ENCODE results near the genes CYP4X1 and FOXE3.

GRCh38 chr1:46799779-46800287, 987 bp downstream of the CYP4B1 start:
- PRO-cap = no peak
- RAMPAGE, long total RNA, 4 experiments = no peak in any of the 4 experiments

DNA sequence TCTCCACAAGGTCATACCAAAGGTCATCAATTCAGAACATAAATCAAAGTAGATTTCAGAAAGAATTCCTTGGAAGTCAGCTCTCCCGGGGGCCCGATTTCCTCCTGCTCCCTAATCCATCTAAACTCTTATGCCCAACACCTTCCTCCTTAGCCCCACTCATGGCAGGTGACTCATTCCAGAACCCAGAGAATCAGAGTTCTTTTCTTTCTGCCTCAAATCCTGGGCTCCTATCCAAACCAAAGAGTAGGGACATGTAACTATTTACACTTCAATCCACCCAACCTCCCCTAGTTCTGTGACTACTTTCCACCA, 7.2 kb upstream of the CYP4A11 start:
- PRO-cap = no peak
- RAMPAGE, long total RNA, 4 experiments = no peak in any of the 4 experiments

DNA sequence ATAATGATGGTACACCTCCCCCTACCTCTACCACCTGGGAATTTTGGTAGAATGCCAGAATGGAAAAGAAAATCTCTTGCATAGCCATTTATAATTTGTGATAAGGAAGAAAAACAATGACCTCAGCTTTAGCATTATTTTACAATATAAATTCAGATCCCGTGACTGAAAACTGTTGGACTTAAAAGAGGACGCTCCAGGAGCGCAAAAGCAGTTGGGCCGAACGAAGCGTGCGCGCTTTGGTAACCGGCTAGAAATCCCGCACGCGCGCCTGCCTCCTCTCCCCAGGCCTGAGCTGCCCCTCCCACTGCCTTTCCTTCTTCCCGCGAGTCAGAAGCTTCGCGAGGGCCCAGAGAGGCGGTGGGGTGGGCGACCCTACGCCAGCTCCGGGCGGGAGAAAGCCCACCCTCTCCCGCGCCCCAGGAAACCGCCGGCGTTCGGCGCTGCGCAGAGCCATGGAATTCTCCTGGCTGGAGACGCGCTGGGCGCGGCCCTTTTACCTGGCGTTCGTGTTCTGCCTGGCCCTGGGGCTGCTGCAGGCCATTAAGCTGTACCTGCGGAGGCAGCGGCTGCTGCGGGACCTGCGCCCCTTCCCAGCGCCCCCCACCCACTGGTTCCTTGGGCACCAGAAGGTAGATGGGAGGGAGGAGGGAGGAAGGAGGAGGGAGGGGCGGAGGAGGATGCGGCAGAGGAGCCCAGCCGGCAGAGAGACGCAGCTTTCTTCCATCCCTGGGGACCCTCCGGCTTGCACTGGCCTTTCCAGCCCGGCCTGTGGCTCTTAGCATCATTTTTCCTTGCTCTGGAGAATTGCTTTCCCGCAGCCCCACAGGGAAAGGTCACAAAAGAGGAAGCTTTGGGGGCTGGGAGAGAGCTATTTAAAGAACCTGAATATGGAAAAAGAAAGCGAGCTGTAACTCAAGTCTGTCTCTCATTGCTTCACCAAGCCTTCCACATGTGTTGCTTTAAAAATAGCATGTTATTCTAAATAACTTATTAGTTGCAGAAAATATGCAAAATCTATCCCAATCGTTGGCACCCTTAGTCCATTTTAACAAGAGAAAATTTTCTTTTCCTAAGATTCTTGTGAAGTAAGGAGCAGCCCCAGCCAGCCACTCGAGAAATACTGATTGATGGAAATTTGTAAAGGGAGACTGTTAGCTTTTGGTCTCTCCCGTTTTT, at the start of gene CYP4X1:
Gene CYP4X1, plus strand, starts transcription at position 307 of the 1,179 bp plus-strand sequence.
- PRO-cap = unidirectional peak, plus-strand start at position 352 of the sequence
- RAMPAGE, long total RNA, 4 experiments = start-site peak on the plus strand in 1 of 4 experiments, centred at position 340 of the sequence, 13 reads per replicate

DNA sequence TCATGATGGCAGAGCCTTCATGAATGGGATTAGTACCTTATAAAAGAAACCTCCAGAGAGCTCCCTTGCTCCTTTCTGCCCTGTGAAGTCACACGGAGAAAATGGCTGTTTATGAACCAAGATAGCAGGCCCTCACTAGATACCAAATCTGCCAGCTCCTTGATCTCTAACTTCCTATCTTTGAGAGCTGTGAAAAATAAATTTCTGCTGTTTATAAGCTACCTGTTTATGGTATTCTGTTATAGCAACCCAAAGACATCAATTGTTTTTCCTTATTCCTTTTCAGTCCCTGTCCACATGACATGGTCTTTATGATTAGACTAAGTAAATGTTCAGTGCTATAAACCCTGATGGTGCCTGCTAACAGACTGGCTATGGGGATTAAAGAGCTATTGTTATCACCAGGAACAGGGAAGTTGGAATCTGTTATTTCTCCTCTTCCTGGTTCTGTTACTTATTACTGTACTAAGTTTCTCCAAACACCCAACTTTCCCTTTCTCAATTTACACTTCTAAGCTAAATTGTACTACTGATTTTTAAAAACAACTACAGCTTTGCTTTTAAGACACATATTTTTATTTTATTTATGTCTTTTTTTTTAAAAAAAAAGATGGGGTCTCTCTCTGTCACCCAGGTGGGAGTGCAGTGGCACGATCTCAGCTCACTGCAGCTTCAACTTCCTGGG, 9.8 kb upstream of the STIL start:
- PRO-cap = no peak
- RAMPAGE, long total RNA, 4 experiments = no peak in any of the 4 experiments

- PRO-cap = no peak
- RAMPAGE, long total RNA, 4 experiments = no peak in any of the 4 experiments
Measured at GRCh38 chr1:47416004-47416646, at the start of gene FOXE3. Gene FOXE3, plus strand, starts transcription at chr1:47416285.

- PRO-cap = no peak
- RAMPAGE, long total RNA, 4 experiments = no peak in any of the 4 experiments
Measured at GRCh38 chr1:47764824-47765802, 232.1 kb downstream of the TRABD2B start.

GRCh38 chr1:47954698-47955389, 42.3 kb downstream of the TRABD2B start:
- PRO-cap = no peak
- RAMPAGE, long total RNA, 4 experiments = no peak in any of the 4 experiments

DNA sequence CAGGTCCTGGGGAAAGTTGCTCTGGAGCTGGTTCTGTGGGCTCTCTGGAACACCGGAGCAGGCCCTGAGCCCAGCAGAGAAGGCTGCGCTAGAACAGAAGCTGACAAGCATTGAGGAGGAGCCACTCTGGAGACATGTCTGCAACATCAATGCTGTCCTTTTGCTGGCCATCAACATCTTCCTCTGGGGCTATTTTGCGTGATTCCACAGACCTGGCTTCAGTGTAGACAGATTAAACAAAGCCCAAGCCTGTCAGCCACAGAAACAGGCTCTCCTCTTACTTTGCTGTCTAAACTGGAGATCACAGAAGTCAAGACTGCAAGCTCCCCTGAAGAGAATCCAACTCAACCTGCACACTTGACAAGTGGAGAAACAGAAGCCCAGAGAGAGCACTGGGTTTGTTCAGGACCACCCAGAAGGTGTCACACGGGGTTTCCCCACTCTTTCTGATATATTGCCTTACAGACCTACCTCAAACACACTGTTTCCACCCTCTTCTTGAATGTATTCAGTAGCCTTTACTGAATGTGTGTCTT, 24.9 kb downstream of the SLC5A9 start:
- PRO-cap = no peak
- RAMPAGE, long total RNA, 4 experiments = no peak in any of the 4 experiments

GRCh38 chr1:48472323-48472654, 285 bp upstream of the SPATA6 start:
- PRO-cap = bidirectional peak, plus-strand start at chr1:48472389, minus-strand start at chr1:48472173
- RAMPAGE, long total RNA, 4 experiments = no peak in any of the 4 experiments

GRCh38 chr1:48679712-48680401, 96.8 kb downstream of the BEND5 start:
- PRO-cap = no peak
- RAMPAGE, long total RNA, 4 experiments = no peak in any of the 4 experiments

DNA sequence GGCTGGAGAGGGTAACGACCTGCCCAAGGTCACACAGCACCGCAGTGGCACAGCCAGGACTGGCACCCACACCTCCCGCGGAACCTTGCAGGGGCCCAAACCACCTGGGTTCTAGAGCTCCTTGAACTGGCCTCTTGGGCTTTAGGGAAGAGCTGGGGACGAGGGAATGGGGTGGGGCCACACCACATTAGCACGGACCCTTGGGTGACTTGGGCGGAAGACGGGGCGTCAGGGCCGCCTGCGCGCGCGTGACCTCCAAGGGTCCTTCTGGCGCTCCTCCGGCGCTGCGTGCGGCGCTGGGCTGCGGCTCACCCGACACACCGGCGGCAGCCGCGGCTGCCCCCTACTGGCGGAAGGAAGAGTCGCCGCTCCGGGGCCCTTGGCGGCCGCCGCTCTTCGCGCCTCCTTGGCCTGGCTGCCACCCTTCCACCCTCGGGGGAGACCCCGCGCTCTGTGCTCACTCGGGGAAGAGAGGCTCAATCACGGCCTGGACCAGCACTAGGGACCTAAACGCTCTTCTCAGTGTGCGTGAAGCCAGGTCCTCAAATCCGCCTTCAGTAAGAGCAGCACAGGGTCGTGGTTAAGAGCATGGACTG, 89.7 kb downstream of the DMRTA2 start:
- PRO-cap = no peak
- RAMPAGE, long total RNA, 4 experiments = no peak in any of the 4 experiments

- PRO-cap = no peak
- RAMPAGE, long total RNA, 4 experiments = no peak in any of the 4 experiments
Measured at GRCh38 chr1:50908106-50908549, 51.9 kb downstream of the FAF1 start.

DNA sequence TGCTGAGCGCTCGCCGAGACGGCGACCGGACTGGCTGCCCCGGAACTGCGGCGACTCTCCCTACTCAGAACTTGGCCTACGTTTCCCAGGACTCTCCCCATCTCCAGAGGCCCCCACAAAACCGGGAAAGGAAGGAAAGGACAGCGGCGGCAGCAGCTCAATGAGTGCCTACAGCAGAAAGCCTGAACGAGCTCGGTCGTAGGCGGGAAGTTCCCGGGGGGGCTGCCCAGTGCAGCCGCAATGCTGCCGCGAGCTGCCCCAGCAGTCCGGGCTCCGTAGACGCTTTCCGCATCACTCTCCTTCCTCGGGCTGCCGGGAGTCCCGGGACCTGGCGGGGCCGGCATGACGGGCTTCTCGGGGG, 936 bp upstream of the CDKN2C start:
- PRO-cap = no peak
- RAMPAGE, long total RNA, 4 experiments = no peak in any of the 4 experiments

DNA sequence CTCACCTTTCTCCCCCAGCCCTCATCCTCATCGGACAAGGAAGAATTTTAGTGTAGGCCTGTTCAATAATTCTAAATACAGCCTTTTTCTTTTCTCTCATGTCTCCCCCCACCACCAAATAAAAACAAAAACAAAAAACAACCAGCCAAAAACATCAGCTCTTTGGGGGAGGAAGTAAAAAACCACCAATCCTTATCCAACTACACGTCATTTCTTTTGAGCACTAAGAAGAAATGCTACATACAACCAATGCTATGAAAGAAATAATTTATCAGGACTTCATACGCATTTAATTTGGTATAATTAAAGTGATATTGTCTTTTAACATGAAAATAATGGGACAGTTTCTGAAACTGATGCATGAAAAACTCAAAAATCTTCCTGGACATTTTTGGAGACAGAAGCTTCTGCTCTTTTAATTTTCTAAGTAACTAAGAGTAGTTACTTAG, 9.1 kb downstream of the CDKN2C start:
- PRO-cap = no peak
- RAMPAGE, long total RNA, 4 experiments = no peak in any of the 4 experiments

DNA sequence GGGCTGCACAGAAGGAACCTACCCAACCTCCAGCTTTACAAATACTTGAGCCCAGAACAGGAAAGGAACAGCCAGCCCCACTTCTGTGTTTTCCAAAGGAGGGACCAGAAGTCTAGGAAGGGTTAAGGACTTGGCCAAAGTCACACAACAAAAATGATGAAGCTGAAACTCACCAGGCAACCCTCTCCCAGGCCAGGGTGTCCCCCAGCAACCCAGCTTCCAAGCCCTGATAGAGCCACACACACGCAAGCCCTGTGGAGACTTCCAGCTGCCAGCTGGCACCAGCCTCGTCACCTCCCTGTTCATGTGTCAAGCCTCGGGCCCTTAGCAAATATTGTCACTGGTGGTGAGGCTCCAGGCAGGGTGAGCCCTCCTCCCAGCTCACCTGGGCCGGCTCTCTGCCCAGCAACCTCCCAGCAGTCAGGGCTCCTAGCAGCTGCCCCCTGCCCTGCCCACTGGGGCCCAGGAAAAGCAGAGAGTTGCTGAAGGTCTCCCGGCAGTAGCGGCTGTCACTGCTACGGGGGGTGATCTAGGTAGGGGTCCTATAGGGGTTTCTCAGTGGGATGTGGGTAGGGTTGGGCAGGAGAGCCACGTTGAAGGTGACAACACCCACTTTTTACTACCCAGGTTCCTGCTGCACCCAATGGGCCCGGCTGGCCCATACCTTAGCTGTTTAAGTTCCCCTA, 942 bp downstream of the TTC39A start:
- PRO-cap = no peak
- RAMPAGE, long total RNA, 4 experiments = no peak in any of the 4 experiments

DNA sequence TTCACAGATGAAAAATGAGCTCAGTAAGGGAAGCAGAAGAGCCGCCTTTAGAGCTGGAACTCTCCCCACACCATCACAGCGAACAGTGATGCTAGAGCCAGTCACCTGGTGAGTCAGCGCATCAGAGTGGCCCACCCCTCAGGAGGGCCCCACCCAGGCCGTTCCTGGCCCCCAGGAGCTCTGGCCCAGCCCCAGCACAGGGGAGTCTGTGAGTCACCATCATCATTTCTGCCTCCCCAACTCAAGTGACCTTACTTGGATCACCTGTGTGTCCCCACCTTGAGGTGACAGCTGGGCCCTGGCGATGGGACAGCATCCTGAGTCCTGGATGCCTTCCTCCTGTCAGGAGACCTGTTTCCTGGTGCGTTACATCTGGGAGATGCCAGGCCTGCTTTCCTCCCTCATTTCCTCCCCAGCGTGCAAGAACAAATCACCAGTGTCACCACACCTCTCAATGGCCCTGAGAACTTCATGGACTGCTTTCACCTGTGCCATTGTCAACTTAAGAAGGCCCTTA, 4.4 kb upstream of the TTC39A start:
- PRO-cap = no peak
- RAMPAGE, long total RNA, 4 experiments = no peak in any of the 4 experiments

GRCh38 chr1:51422998-51423857, 92.9 kb upstream of the TTC39A start:
- PRO-cap = no peak
- RAMPAGE, long total RNA, 4 experiments = no peak in any of the 4 experiments

GRCh38 chr1:51444695-51445191, 74.3 kb downstream of the EPS15 start:
- PRO-cap = no peak
- RAMPAGE, long total RNA, 4 experiments = no peak in any of the 4 experiments

GRCh38 chr1:51494186-51494810, 24.8 kb downstream of the EPS15 start:
- PRO-cap = no peak
- RAMPAGE, long total RNA, 4 experiments = no peak in any of the 4 experiments

GRCh38 chr1:51570340-51570972, 46.4 kb upstream of the OSBPL9 start:
- PRO-cap = no peak
- RAMPAGE, long total RNA, 4 experiments = no peak in any of the 4 experiments